ENCODE measurements around a stretch of chr22.

- RAMPAGE, long total RNA, result no peak
- RRBS, result no CpG with 5 or more reads among the region's 1 CpG
PRO-cap:
- standard, result no peak
- CoPRO, capped RNA only, 2 experiments, result no peak in any of the 2 experiments
- CoPRO, capped and uncapped RNA, 2 experiments, result no peak in any of the 2 experiments
- CoPRO, uncapped RNA only, 2 experiments, result no peak in any of the 2 experiments
CAGE:
- cytosol, long polyA plus RNA, result no peak
- long polyA plus RNA, result no peak
- nucleolus, long total RNA, result no peak
- nucleus, long polyA plus RNA, result no peak
These were observed 22.6 kb upstream of the TCF20 start for GRCh38 chr22:42293125-42293341.

DNA sequence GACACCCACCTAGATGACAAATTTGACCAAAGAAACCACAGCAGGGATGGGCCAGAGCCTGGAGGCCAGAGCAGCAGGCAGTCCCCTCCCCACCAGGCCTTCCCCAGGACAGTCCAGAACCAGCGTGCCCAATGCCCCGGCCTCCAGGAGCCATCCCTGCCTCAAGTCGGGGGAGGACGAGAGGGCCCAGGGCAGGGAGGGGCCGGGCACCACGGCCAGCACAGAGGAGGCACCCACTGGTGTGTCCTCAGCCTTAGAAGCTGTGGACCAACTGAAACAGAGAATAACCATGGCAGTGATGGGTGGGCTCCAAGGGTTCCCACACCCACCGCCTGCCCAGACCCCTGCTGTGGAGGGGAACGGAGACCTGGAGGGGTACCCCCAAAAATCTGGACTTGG lies 28.3 kb upstream of the TCF20 start:
- RAMPAGE, long total RNA, result no peak
- RRBS, result 58% methylated on average over 4 of the region's 8 CpGs
PRO-cap:
- standard, result no peak
- CoPRO, capped RNA only, 2 experiments, result no peak in any of the 2 experiments
- CoPRO, capped and uncapped RNA, 2 experiments, result no peak in any of the 2 experiments
- CoPRO, uncapped RNA only, 2 experiments, result no peak in any of the 2 experiments
CAGE:
- cytosol, long polyA plus RNA, result no peak
- long polyA plus RNA, result no peak
- nucleolus, long total RNA, result no peak
- nucleus, long polyA plus RNA, result no peak

GRCh38 chr22:42397197-42398061 lies 34.8 kb downstream of the NFAM1 start:
- RAMPAGE, long total RNA, result no peak
- RRBS, result no CpG with 5 or more reads among the region's 16 CpGs
PRO-cap:
- standard, result no peak
- CoPRO, capped RNA only, 2 experiments, result no peak in any of the 2 experiments
- CoPRO, capped and uncapped RNA, 2 experiments, result no peak in any of the 2 experiments
- CoPRO, uncapped RNA only, 2 experiments, result no peak in any of the 2 experiments
CAGE:
- cytosol, long polyA plus RNA, result no peak
- long polyA plus RNA, result no peak
- nucleolus, long total RNA, result no peak
- nucleus, long polyA plus RNA, result no peak

GRCh38 chr22:42420845-42421108 lies 11.4 kb downstream of the NFAM1 start:
- RAMPAGE, long total RNA, result no peak
- RRBS, result no CpG with 5 or more reads among the region's 2 CpGs
PRO-cap:
- standard, result no peak
- CoPRO, capped RNA only, 2 experiments, result no peak in any of the 2 experiments
- CoPRO, capped and uncapped RNA, 2 experiments, result no peak in any of the 2 experiments
- CoPRO, uncapped RNA only, 2 experiments, result no peak in any of the 2 experiments
CAGE:
- cytosol, long polyA plus RNA, result no peak
- long polyA plus RNA, result no peak
- nucleolus, long total RNA, result no peak
- nucleus, long polyA plus RNA, result no peak

- RAMPAGE, long total RNA, result no peak
- RRBS, result 94% methylated on average over 2 of the region's 19 CpGs
PRO-cap:
- standard, result no peak
- CoPRO, capped RNA only, 2 experiments, result no peak in any of the 2 experiments
- CoPRO, capped and uncapped RNA, 2 experiments, result no peak in any of the 2 experiments
- CoPRO, uncapped RNA only, 2 experiments, result no peak in any of the 2 experiments
CAGE:
- cytosol, long polyA plus RNA, result no peak
- long polyA plus RNA, result no peak
- nucleolus, long total RNA, result no peak
- nucleus, long polyA plus RNA, result no peak
These were observed 3.7 kb downstream of the RRP7A start for GRCh38 chr22:42515793-42516437.

DNA sequence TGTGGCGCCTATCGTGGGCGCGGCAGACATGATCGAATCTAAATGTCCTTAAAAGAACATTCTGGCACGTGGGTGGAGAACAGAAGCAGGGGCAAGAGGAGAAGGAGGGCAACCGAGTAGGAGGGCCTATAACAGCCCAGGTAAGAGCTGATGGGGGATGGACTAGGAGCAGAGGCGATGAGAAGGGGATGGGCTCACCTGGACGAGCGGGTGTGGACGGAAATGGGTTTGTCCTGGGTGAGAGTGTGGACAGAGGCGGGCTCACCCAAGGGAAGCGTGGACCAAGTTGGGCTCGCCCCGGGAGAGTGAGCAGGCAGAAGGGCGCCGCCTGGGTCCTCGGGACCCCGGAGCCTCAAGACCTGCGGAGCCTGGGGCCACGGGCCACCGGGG lies 387 bp downstream of the RRP7A start:
- RAMPAGE, long total RNA, result no peak
- RRBS, result no CpG with 5 or more reads among the region's 22 CpGs
PRO-cap:
- standard, result no peak
- CoPRO, capped RNA only, 2 experiments, result no peak in any of the 2 experiments
- CoPRO, capped and uncapped RNA, 2 experiments, result no peak in any of the 2 experiments
- CoPRO, uncapped RNA only, 2 experiments, result no peak in any of the 2 experiments
CAGE:
- cytosol, long polyA plus RNA, result no peak
- long polyA plus RNA, result no peak
- nucleolus, long total RNA, result no peak
- nucleus, long polyA plus RNA, result no peak

- RAMPAGE, long total RNA, result no peak
- RRBS, result no CpG with 5 or more reads among the region's 14 CpGs
PRO-cap:
- standard, result no peak
- CoPRO, capped RNA only, 2 experiments, result no peak in any of the 2 experiments
- CoPRO, capped and uncapped RNA, 2 experiments, result no peak in any of the 2 experiments
- CoPRO, uncapped RNA only, 2 experiments, result no peak in any of the 2 experiments
CAGE:
- cytosol, long polyA plus RNA, result no peak
- long polyA plus RNA, result no peak
- nucleolus, long total RNA, result no peak
- nucleus, long polyA plus RNA, result no peak
These were observed 23.1 kb downstream of the SERHL2 start for GRCh38 chr22:42576686-42577336.

GRCh38 chr22:42608295-42609668 lies 5.9 kb downstream of the POLDIP3 start:
- RAMPAGE, long total RNA, result no peak
- RRBS, result no CpG with 5 or more reads among the region's 25 CpGs
PRO-cap:
- standard, result no peak
- CoPRO, capped RNA only, 2 experiments, result no peak in any of the 2 experiments
- CoPRO, capped and uncapped RNA, 2 experiments, result no peak in any of the 2 experiments
- CoPRO, uncapped RNA only, 2 experiments, result no peak in any of the 2 experiments
CAGE:
- cytosol, long polyA plus RNA, result no peak
- long polyA plus RNA, result no peak
- nucleolus, long total RNA, result no peak
- nucleus, long polyA plus RNA, result no peak

- RAMPAGE, long total RNA, result no peak
- RRBS, result 40% methylated on average over 2 of the region's 20 CpGs
PRO-cap:
- standard, result bidirectional peak, plus-strand start at chr22:42688631, minus-strand start at chr22:42688464
- CoPRO, capped RNA only, 2 experiments, result no peak in any of the 2 experiments
- CoPRO, capped and uncapped RNA, 2 experiments, result no peak in any of the 2 experiments
- CoPRO, uncapped RNA only, 2 experiments, result no peak in any of the 2 experiments
CAGE:
- cytosol, long polyA plus RNA, result no peak
- long polyA plus RNA, result no peak
- nucleolus, long total RNA, result no peak
- nucleus, long polyA plus RNA, result no peak
These were observed 32.2 kb downstream of the A4GALT start for GRCh38 chr22:42688269-42689007.

- RAMPAGE, long total RNA, result no peak
- RRBS, result no CpG with 5 or more reads among the region's 18 CpGs
PRO-cap:
- standard, result no peak
- CoPRO, capped RNA only, 2 experiments, result no peak in any of the 2 experiments
- CoPRO, capped and uncapped RNA, 2 experiments, result no peak in any of the 2 experiments
- CoPRO, uncapped RNA only, 2 experiments, result no peak in any of the 2 experiments
CAGE:
- cytosol, long polyA plus RNA, result no peak
- long polyA plus RNA, result no peak
- nucleolus, long total RNA, result no peak
- nucleus, long polyA plus RNA, result no peak
These were observed 19.0 kb upstream of the ARFGAP3 start for GRCh38 chr22:42875939-42876529.

DNA sequence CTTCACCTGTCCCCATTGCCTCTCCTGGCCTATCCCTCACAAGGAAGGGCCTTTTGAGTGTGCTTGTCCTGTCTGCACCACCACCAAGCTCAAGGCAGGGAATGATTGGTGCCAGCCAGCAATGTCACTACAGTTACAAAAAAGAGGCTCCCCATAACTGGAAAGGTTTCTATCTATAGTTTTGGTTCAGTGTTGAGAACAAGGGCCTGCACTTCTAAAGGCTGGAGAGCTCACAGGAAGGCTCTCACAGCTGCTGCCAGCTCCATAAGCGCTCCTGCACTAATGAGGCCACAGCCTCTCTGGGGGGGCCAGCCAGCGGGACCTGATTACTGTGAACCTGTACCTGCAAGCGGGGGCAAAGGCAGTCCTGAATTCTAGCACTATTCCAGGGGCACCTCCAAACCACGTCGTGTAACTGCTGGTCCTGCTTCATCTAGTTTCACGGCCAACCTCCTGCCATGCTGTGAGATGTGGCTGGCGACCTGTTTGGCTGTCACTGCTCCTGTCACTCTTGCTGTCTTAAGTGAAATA lies 53.1 kb upstream of the ARFGAP3 start:
- RAMPAGE, long total RNA, result no peak
- RRBS, result no CpG with 5 or more reads among the region's 7 CpGs
PRO-cap:
- standard, result no peak
- CoPRO, capped RNA only, 2 experiments, result no peak in any of the 2 experiments
- CoPRO, capped and uncapped RNA, 2 experiments, result no peak in any of the 2 experiments
- CoPRO, uncapped RNA only, 2 experiments, result no peak in any of the 2 experiments
CAGE:
- cytosol, long polyA plus RNA, result no peak
- long polyA plus RNA, result no peak
- nucleolus, long total RNA, result no peak
- nucleus, long polyA plus RNA, result no peak

DNA sequence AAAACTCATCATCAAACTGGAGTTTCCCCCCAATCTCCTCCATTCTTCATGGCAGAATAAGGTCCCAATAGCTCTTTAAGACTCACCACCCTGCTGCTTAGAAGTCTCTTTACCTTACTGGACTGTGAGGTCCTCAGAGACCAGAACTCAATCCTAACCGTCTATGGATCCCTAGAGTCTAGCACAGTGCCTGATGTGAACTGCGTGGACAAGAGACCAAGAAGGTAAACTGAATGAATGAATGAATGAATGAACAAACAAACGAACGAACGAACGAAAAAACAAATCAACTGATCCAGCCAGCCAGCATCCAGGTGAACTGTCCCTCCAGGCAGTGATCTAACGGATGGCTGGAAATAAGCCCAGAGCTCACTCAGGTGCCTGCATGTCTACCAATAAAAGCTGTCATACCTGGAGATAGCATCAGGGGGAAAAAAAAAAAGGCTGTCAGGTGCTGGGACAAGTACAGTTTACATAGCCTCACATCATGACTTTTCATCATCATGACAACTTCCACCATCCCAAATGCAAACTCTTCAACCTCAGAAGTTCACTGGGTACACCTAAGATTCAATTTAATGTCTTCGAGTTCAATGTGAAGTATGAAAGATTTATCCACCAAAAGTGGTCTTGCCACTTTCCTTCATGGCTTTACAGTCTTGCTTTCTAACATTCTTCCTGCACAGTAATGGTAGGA lies 59.8 kb downstream of the PACSIN2 start:
- RAMPAGE, long total RNA, result no peak
- RRBS, result no CpG with 5 or more reads among the region's 8 CpGs
PRO-cap:
- standard, result no peak
- CoPRO, capped RNA only, 2 experiments, result no peak in any of the 2 experiments
- CoPRO, capped and uncapped RNA, 2 experiments, result no peak in any of the 2 experiments
- CoPRO, uncapped RNA only, 2 experiments, result no peak in any of the 2 experiments
CAGE:
- cytosol, long polyA plus RNA, result no peak
- long polyA plus RNA, result no peak
- nucleolus, long total RNA, result no peak
- nucleus, long polyA plus RNA, result no peak

GRCh38 chr22:42972086-42973066 lies 42.6 kb downstream of the PACSIN2 start:
- RAMPAGE, long total RNA, result no peak
- RRBS, result no CpG with 5 or more reads among the region's 14 CpGs
PRO-cap:
- standard, result no peak
- CoPRO, capped RNA only, 2 experiments, result no peak in any of the 2 experiments
- CoPRO, capped and uncapped RNA, 2 experiments, result no peak in any of the 2 experiments
- CoPRO, uncapped RNA only, 2 experiments, result no peak in any of the 2 experiments
CAGE:
- cytosol, long polyA plus RNA, result no peak
- long polyA plus RNA, result no peak
- nucleolus, long total RNA, result no peak
- nucleus, long polyA plus RNA, result no peak

DNA sequence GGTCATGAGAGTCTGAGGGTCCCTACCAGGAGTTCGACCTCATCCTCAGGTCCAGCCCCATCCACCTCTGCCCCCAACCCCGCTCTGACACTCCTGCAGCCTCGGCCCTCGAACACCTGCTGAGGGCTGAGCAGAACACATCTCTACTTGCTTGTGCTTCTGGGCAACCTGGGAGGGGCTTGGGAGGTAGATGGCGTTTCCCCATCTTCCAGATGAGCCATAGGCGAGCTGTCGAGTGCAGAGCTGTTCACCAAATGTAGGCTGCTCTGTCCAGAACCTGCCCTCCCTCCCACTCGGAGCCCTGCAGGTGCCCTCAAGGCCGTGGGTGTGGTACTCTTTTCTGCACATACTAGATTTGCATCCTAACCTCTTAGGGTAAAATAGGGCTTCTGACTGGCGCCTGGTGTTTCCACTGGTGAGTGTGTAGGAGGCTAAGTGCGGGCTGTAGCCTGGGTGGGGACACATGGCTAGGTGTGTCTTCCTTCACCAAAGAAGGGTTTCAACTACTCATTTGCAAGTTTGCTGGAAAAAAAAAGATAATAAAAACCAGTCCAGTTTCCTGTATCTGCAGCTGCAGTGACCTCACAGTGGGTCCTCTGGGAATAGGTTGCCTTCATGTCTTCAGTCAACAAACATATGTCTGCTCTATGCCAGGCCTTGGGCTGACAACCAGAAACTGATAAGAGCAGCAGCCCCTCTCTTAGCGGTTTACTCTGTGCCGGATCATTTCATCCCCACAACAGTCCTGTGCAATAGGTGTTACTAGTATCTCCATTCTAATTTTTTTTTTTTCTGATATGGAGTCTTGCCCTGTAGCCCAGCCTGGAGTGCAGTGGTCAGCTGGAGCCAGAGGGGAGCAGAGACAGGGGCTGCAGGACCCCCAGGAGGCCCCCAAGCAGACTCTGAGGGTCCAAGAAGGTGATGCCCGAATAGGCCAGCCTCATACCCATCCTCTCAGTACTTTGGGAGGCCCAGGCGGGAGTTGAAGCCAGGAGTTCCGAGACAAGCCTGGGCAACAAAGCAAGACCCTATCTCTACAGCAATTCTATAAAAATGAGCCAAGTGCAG lies 8.6 kb downstream of the BIK start:
- RAMPAGE, long total RNA, result no peak
- RRBS, result no CpG with 5 or more reads among the region's 16 CpGs
PRO-cap:
- standard, result no peak
- CoPRO, capped RNA only, 2 experiments, result no peak in any of the 2 experiments
- CoPRO, capped and uncapped RNA, 2 experiments, result no peak in any of the 2 experiments
- CoPRO, uncapped RNA only, 2 experiments, result no peak in any of the 2 experiments
CAGE:
- cytosol, long polyA plus RNA, result no peak
- long polyA plus RNA, result no peak
- nucleolus, long total RNA, result no peak
- nucleus, long polyA plus RNA, result no peak

- RAMPAGE, long total RNA, result no peak
- RRBS, result no CpG with 5 or more reads among the region's 4 CpGs
PRO-cap:
- standard, result no peak
- CoPRO, capped RNA only, 2 experiments, result no peak in any of the 2 experiments
- CoPRO, capped and uncapped RNA, 2 experiments, result no peak in any of the 2 experiments
- CoPRO, uncapped RNA only, 2 experiments, result no peak in any of the 2 experiments
CAGE:
- cytosol, long polyA plus RNA, result no peak
- long polyA plus RNA, result no peak
- nucleolus, long total RNA, result no peak
- nucleus, long polyA plus RNA, result no peak
These were observed 3.9 kb downstream of the MCAT start for GRCh38 chr22:43139304-43139662.

DNA sequence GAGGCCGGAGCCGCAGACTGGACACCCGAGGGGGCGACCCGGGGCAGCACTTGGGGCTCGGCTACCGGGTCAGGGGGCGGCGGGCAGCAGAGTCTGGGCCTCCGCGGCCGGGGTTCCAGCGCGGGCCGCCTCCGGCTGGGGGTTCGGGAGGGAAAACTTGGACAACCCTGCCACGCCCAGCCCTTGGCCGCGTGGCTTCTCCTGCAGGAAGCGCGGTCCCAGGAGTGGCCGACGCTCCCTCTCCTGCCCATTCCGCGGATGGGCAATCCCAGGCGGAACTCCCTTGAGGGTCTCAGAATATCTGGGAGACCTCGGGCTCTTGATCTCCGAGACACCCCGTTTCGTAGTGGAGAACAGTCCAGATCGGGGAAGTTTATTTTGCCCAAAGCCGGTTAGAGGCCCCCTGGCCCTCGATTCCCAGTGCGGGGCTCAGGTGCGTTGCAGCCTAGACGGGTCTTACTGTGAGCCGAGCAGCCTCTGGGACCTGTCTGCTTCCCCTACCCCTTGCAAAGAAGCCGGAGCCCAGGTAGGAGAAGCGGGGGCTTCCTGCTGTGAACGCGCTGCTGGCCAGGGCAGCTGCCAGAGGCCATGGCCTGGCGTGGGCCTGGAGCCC lies 442 bp downstream of the TSPO start:
- RAMPAGE, long total RNA, result start-site peak on the plus strand centred at position 208 of the sequence, 89 bp wide, 28 and 48 reads in 2 replicates
- RRBS, result 1% methylated on average over 3 of the region's 43 CpGs
PRO-cap:
- standard, result no peak
- CoPRO, capped RNA only, 2 experiments, result no peak in any of the 2 experiments
- CoPRO, capped and uncapped RNA, 2 experiments, result no peak in any of the 2 experiments
- CoPRO, uncapped RNA only, 2 experiments, result no peak in any of the 2 experiments
CAGE:
- cytosol, long polyA plus RNA, result no peak
- long polyA plus RNA, result no peak
- nucleolus, long total RNA, result no peak
- nucleus, long polyA plus RNA, result no peak

GRCh38 chr22:43185480-43186441 lies 1.2 kb downstream of the TTLL12 start:
- RAMPAGE, long total RNA, result no peak
- RRBS, result 5% methylated on average over 7 of the region's 29 CpGs
PRO-cap:
- standard, result unidirectional peak, plus-strand start at chr22:43185718; unidirectional peak, plus-strand start at chr22:43186274
- CoPRO, capped RNA only, 2 experiments, result no peak in any of the 2 experiments
- CoPRO, capped and uncapped RNA, 2 experiments, result no peak in any of the 2 experiments
- CoPRO, uncapped RNA only, 2 experiments, result no peak in any of the 2 experiments
CAGE:
- cytosol, long polyA plus RNA, result no peak
- long polyA plus RNA, result no peak
- nucleolus, long total RNA, result no peak
- nucleus, long polyA plus RNA, result no peak

DNA sequence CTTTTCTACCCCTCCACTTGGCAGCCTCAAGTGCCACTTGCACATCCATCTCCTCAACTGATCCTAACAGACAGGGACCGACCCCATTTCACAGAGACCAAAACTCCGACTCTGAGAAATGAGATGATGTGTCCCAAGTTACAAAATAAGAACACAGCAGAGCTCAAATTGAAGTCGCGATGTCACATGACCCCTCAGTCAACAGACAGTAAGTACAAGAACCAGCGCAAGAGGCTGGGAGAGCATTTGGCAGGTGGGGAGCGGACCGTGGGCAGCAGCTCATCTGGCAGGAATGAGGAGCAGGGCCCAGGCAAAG lies 34.4 kb downstream of the SCUBE1 start:
- RAMPAGE, long total RNA, result no peak
- RRBS, result no CpG with 5 or more reads among the region's 7 CpGs
PRO-cap:
- standard, result no peak
- CoPRO, capped RNA only, 2 experiments, result no peak in any of the 2 experiments
- CoPRO, capped and uncapped RNA, 2 experiments, result no peak in any of the 2 experiments
- CoPRO, uncapped RNA only, 2 experiments, result no peak in any of the 2 experiments
CAGE:
- cytosol, long polyA plus RNA, result no peak
- long polyA plus RNA, result no peak
- nucleolus, long total RNA, result no peak
- nucleus, long polyA plus RNA, result no peak

Measured in K562 (cell line).